Ovary (tissue), 7 donors: ENCODE data around the genes ERLEC1 and SPTBN1.

DNA sequence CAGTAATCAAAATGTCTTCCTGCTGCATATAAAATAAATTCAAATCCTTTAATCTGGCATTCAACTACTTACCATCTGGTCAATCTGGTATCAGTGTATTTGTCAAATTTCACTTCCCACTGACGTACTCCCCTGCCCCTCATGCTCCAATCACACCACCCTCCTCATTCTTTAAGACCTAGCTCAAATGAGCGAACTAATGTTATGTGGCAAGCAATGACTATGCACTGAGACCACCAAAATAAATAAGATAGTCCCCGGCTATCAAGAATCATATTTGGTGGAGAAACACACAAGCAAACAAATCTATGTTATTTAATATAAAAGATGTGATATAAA is 6.6 kb downstream of the ASB3 start:
- PRO-cap, 7 experiments: no peak in any of the 7 experiments
- RAMPAGE, long total RNA, 2 experiments: no peak in any of the 2 experiments

DNA sequence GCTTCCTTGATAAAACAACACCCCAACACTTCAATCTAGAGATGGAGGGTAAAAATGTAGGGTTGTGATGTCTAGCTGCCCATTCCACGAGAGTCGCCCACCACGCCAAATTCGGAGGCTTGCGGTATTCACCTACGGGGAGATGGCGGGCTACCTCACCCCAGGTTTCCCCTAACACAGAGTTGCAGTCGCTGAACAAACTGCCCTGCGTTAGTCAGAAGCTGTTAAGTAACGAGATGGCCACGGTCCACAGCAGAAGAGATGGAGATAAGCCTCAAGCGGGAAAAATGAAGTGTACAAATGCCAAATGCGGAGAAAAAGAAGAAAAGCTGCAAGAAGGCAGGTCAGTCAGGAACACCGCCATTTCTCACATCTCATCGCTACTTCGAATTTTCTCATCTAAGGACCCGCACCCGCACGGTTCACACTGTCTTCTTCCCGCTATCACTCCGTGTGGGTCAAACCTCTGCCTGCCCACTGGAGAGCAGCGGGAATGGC is 417 bp downstream of the ASB3 start:
- PRO-cap, 7 experiments: no peak in any of the 7 experiments
- RAMPAGE, long total RNA, 2 experiments: no peak in any of the 2 experiments

- PRO-cap, 7 experiments: peak in 7 of 7 experiments; most common plus-strand start chr2:53787044 (in 7); most common minus-strand start chr2:53786872 (in 4)
- RAMPAGE, long total RNA, 2 experiments: start-site peak on the plus strand in 2 of 2 experiments, at chr2:53787027-53787072 at its widest, 536 to 836 reads per replicate; start-site peak on the minus strand in 2 of 2 experiments, at chr2:53786864-53786975 at its widest, 369 to 524 reads per replicate
These were observed at the start of gene ERLEC1 for GRCh38 chr2:53786785-53787673. Gene ERLEC1 (plus strand): TSS chr2:53787044.

GRCh38 chr2:53890033-53890399 is 30.2 kb upstream of the GPR75 start:
- PRO-cap, 7 experiments: no peak in any of the 7 experiments
- RAMPAGE, long total RNA, 2 experiments: no peak in any of the 2 experiments

- PRO-cap, 7 experiments: no peak in any of the 7 experiments
- RAMPAGE, long total RNA, 2 experiments: no peak in any of the 2 experiments
These were observed 29.7 kb downstream of the ACYP2 start for GRCh38 chr2:54000603-54000984.

DNA sequence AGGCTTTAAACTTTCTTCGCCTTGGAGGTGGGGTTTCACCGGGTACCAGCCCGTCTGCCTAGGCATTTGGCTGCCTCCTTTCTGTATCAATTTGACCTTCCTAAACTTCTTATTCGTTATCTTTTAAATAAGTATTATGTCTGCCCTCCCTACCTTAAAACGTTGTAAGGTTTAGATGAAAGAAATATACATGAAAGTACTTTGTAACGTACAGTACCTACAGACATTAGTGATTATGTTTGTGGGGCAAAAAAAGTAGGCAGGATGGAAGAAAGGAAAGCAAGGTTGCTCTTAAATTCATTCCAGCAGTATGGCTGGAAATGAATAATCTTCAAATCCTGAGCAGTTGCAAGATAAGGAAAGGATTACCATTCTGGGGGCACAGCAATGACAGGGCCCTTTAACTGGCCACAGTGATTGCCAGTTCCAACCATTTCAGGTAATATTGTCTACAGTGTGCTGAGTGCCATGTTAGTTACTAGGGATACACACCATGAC is 31.3 kb downstream of the TSPYL6 start:
- PRO-cap, 7 experiments: no peak in any of the 7 experiments
- RAMPAGE, long total RNA, 2 experiments: no peak in any of the 2 experiments

- PRO-cap, 7 experiments: peak in 1 of 7 experiments; most common plus-strand start chr2:54387263 (in 1); most common minus-strand start chr2:54387137 (in 1)
- RAMPAGE, long total RNA, 2 experiments: no peak in any of the 2 experiments
These were observed 56.2 kb downstream of the C2orf73 start for GRCh38 chr2:54386760-54387392.

DNA sequence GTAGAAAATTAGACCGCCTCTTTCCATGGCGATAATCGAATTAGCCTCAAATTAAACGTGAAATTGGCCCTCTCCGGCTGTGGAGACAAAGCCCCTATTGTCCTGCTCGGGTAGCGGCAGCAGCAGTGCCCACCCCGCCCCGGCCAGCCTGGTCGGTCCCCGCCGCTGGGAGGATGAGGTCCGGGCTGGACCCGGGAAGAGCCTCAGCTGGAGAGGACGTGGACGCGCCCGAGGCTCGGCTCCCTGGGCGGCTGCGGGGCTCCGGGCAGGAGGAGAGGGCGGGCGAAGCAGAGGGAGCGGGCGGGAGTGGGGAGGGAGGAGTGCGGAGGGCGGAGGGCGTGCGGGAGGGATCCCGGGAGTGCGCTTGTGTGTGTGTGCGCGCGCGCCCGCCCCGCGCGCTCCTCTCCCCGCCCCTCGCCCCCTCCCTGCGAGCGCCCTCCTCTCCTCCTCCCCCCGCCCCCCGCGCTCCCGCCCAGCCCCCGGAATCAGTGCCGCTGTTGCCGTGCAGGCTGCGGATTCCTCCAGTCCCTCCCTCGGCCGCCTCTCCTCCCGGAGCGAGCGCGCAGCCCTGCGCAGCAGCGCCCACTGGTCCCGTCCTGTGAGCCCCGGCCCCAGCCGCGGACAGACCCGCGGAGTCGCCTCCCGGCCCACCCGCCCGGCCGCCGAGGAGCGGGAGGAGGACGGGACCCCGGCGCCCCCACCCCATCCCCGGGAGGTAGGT is at the start of gene SPTBN1:
SPTBN1 (plus strand) TSS at position 524 of the 721 bp plus-strand sequence.
- PRO-cap, 7 experiments: peak in 7 of 7 experiments; most common plus-strand start position 524 of the sequence (in 7); most common minus-strand start position 245 of the sequence (in 2)
- RAMPAGE, long total RNA, 2 experiments: no peak in any of the 2 experiments

GRCh38 chr2:54466841-54467489 is 10.8 kb downstream of the SPTBN1 start:
- PRO-cap, 7 experiments: peak in 3 of 7 experiments; most common plus-strand start chr2:54467027 (in 3); most common minus-strand start chr2:54467053 (in 1)
- RAMPAGE, long total RNA, 2 experiments: no peak in any of the 2 experiments

DNA sequence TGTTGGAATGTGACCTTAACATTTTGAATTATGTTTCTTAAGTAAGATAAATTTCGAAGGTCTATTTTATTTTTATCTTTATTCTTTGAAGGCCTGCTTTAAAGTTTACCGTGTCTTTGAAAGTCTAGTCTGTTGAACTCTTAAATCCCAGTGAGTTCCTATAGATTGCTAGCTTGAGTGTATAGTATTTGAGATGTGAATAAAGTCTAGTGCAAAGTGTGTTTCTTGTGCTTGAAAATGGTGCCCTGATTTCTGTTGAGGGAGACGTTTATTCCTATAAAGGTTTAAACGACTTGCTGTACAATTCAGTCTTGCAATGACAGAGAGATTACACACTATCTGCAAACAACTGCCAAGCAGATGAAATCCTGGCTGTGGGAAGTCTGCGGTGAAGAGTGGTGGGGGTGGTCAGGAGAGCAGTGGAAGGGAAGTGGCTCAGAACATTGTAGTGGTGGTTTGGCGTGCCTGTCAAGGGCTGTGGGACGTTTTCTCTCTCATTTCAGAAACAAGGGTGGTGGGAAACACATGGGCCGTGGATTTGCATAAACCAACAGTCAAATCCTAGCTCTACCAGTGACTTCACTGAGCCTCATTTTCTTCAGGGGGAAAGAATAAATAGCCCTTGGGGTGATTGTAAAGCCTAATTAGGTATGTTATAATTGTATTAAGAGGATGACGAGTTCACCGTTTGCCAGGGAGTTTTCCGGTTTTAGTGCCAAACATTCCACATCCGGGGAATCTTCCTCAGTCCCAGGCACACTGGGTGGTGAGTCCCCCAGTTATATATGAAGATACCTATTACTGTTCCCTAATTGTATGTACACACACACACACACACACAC is 114.8 kb downstream of the SPTBN1 start:
- PRO-cap, 7 experiments: peak in 1 of 7 experiments; most common plus-strand start position 446 of the sequence (in 1)
- RAMPAGE, long total RNA, 2 experiments: no peak in any of the 2 experiments

- PRO-cap, 7 experiments: no peak in any of the 7 experiments
- RAMPAGE, long total RNA, 2 experiments: no peak in any of the 2 experiments
These were observed 119.2 kb upstream of the EML6 start for GRCh38 chr2:54604182-54604688.

DNA sequence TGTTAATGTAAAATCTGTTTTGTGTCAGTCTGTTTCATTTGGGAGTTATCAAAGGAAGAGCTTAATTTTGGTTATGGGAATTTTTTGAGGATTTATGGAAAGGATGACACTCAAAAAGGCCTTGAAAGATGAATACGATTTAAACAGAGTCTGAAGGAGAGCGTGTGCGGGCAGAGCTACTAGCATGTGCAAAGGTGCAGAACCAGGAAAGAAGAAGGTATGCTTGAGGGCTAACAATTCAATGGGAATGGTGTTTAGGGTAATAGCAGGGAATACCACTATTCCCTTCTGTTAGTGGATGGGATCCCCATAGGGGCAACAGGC is 105.3 kb upstream of the EML6 start:
- PRO-cap, 7 experiments: no peak in any of the 7 experiments
- RAMPAGE, long total RNA, 2 experiments: no peak in any of the 2 experiments

- PRO-cap, 7 experiments: no peak in any of the 7 experiments
- RAMPAGE, long total RNA, 2 experiments: start-site peak on the plus strand in 1 of 2 experiments, at chr2:54628231-54628250 at its widest, 32 reads per replicate
These were observed 95.5 kb upstream of the EML6 start for GRCh38 chr2:54627882-54628486.

- PRO-cap, 7 experiments: no peak in any of the 7 experiments
- RAMPAGE, long total RNA, 2 experiments: no peak in any of the 2 experiments
These were observed 87.4 kb upstream of the EML6 start for GRCh38 chr2:54636142-54636396.

- PRO-cap, 7 experiments: no peak in any of the 7 experiments
- RAMPAGE, long total RNA, 2 experiments: no peak in any of the 2 experiments
These were observed 67.8 kb upstream of the EML6 start for GRCh38 chr2:54655549-54656109.

DNA sequence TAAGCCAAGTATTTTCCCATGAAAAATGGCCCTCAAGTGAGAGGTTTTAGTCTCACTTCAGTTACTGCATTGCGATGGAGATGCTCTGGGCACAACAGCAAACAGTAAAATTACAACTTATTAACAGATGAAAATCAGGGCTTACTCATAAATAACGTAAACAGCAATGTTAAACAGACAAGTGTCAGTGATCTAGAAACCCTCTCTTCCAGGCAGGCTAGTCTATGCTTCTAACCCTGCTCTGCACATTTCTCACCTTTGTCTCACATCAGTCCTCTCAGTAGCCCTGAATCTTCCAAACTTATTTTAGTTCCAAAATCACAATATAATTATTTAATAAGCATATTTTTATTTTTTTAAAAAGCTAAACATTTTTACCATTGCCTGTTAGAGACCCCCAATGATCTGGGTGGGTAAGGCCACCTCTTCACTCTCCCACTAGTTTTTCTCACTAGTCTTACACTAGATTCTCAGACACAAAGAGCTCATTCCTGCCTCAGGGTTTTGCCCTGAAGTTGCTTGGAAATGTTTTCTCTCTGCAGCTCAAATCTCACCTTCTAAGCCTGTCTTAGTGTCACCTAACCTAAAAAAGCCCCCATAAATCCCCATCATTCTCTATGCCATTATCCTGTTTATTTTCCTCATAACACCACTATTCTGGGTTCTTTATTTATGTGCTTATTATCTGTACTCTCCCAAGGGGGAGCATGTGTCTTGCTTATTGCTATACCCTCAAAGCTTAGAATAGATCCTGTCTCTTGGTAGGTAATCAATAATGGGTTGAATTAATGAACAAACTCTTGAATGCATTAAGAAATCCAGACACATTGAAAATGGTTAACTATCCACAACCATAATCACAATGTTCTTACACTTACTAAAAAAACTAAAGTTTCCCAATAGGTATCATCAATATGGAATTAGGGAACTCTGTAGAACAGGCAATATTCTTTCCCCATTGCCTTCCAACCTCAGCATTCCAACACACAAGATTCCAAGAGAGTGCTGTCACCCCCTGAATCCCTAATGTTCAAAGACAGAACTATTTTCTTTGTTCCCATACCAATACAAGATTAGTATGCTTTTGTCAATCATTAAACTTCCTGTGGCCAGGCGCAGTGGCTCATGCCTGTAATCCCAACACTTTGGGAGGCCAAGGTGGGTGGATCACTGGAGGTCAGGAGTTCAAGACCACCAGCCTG is 3.9 kb downstream of the RTN4 start:
- PRO-cap, 7 experiments: no peak in any of the 7 experiments
- RAMPAGE, long total RNA, 2 experiments: no peak in any of the 2 experiments

DNA sequence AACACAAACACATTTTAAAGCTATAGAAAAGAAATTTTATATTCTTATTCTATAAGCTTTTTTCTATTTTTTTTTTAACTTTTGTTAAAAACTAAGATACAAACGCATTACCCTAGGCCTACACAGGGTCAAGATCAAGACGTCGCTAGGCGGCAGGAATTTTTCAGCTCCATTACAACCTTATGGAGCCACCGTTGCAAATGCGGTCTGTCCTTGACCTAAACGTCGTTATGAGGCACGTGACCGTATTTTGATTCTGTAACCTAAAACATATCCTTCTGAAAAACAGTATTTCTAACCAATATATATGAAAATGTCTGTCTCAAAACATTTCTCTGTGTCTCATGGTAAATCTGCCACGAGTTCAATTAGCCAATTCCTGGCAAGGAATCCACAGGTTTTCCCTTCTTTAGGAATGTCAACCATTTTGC is 1.8 kb downstream of the RTN4 start:
- PRO-cap, 7 experiments: no peak in any of the 7 experiments
- RAMPAGE, long total RNA, 2 experiments: no peak in any of the 2 experiments

DNA sequence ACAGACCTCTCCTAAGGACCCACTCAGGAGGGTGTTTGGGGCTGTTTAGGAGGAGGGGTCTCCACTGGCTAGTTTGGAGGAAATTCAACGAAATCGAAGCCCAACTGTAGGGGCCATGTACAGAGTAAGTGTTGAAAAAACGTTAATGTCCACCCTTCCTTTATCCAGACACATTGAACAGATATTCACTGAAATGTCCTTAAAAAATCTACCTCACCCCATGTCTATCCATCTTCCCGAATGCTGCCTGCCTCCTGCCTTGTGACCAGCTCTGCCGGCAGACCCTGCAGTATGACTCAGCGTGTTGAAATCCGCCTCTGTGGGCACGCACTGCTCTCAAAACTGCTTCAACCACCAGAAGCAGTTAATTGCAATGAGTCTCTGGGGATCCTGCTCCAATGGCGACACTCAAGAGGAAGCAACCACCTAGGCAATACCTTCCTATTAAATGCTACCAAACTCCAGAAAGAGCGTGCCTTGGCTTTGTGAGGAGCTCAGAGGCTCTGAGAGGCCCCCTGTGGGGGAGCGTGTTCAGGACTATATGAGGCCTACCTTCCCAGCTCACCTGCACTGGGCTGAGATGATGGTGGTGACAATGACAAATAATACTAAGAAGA is 61.5 kb upstream of the RTN4 start:
- PRO-cap, 7 experiments: peak in 3 of 7 experiments; most common plus-strand start position 367 of the sequence (in 2); most common minus-strand start position 293 of the sequence (in 2)
- RAMPAGE, long total RNA, 2 experiments: no peak in any of the 2 experiments

GRCh38 chr2:55118531-55119108 is 68.4 kb upstream of the RTN4 start:
- PRO-cap, 7 experiments: no peak in any of the 7 experiments
- RAMPAGE, long total RNA, 2 experiments: no peak in any of the 2 experiments

DNA sequence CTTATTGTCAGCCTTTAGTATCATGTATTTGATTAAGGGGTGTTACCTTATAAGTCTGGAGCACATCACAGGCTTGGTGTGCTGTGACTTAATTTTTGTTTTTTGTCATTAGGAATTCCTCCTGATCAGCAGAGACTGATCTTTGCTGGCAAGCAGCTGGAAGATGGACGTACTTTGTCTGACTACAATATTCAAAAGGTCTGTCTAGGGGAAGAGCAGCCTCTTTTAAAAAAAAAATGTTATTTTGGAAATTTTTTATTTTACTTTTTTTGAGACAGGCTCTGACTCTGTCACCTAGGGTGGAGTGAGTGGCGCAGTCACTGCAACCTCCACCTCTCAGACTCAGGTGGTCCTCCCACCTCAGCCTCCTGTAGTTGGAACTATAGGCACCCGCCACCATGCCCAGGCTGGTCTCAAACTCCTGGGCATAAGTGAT is 1.5 kb downstream of the RPS27A start:
- PRO-cap, 7 experiments: no peak in any of the 7 experiments
- RAMPAGE, long total RNA, 2 experiments: no peak in any of the 2 experiments